Sciatic nerve (tissue), 1 donor: ENCODE measurements around a stretch of chr14.

DNA sequence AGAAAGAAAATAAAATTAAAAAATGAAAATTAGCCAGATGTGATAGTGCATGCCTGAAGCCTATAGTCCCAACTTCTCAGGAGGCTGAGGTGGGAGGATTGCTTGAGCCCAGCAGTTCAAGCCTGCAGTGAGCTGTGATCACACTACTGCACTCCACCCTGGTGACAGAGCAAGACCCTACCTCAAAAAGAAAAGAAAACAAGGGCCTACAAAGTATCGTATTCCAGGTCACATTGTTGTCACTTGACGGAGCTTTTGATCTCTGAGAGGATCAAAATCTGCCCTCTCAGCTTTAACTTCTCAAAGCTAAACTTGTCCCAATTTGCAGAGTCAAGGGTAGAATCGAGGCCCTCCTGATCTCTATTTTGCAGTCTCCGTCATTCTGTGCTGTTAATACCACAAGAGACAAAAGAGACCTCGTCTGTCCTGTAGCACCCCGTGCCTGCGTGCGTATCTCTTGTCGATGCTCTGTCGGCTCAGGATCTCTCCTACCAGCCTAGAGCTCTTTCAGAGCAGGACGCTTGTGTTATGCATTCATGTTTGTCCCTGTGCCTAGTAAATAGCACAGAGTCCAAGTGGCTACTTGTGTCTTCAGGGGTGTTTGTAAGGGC lies 5.0 kb downstream of the EVL start:
- PRO-cap, result no peak

GRCh38 chr14:100071456-100071910 lies 6.3 kb downstream of the EVL start:
- PRO-cap, result no peak

GRCh38 chr14:100106588-100107111 lies 41.4 kb downstream of the EVL start:
- PRO-cap, result unidirectional peak, plus-strand start at chr14:100106892

- PRO-cap, result no peak
These were observed 44.3 kb downstream of the EVL start for GRCh38 chr14:100109519-100109905.

DNA sequence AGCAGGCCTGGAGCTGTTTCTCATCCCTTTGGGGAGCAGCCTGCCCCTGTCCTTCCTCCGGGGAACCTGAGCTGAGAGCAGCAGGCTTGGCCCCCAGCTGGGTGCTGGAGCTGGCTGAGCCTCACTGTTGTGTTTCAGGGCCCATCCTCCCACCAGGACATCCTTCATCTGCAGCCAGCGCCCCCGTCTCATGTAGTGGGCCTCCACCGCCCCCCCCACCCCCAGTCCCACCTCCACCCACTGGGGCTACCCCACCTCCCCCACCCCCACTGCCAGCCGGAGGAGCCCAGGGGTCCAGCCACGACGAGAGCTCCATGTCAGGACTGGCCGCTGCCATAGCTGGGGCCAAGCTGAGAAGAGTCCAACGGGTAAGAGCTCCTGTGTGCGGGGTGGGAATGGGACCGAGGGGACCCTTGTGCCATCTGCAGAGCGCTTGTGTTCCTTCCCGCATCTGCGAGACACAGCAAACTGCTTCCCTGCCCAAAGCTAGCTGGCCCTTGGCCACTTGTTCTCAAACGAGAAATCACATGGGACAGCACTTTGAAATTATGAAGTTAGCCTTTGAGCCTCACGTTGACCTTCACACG lies 31.0 kb downstream of the DEGS2 start:
- PRO-cap, result no peak

- PRO-cap, result no peak
These were observed 21.9 kb downstream of the DEGS2 start for GRCh38 chr14:100137503-100137900.

DNA sequence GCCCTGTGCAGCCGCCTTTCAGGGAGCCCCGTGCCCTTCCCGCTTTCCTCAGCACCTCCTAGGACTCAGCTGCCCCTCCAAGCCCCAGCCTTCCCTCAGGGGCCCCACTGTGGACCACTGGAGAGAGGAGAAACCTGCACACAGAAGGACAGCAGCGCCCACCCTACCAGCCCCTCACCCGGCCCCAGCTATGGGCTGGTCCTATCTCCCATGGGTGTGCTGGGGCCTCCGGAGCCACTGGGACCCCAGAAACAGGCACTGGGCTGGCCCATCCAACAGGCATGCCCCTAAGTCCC lies 8.8 kb downstream of the DEGS2 start:
- PRO-cap, result unidirectional peak, minus-strand start at position 68 of the sequence

GRCh38 chr14:100155166-100156501 lies 3.8 kb downstream of the DEGS2 start:
- PRO-cap, result no peak

DNA sequence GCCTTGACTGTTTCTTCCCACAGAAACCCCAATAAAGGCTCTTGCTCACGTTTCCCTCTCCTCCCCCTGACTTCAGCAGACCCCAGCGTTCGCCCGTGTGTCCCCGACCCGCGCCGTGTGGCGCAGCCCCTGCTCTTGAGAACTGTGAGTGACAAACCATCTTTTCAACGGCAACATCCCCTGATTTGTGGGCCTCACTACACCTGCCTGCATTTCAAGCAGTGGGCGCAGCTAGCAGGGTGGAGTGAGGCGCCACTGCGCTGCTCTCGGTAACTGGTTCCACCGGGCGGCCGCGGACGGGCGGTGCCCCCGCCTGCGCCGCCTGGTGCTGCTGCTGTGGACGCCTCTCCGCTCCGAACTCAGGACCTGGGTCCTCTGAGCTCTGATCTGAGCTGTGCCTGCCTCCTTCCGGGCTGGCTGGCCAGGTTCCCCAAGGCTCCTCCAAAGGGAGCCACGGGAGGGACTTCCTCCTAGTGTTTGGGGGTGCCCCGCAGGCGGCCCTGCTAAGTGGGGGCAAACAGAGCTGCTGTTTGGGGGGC lies 5.9 kb upstream of the DEGS2 start:
- PRO-cap, result no peak

DNA sequence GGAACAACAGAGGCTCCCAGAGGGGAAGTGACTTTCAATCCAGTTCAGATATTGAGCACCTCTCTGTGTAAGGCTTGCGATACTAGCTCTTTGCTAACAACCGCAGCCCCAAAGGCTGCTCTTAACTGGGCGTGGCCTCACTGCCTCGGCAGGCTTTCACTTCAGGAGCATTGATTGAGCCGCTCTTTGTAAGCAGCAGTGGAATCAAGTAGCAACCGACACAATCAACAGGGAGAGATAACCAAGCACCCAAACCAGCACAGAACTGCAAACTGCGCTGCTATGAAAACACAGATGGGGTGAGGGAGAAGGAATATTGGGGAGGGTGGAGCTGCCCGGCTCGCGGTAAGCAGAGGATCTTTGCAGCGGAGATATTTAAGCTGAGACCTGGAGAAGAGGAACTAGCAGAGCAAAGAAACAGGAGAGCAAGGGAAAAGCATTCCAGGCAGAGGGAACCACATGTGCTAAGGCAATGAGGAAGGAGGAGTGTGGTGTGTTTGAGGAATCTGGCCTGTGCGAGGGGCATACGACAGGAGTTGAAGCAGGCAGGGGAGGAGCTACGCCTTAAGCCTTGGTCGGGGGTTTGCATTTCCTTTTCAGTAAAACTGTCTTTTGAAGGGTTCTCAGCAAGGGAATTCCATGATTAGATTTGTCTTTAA lies 17.3 kb upstream of the YY1 start:
- PRO-cap, result bidirectional peak, plus-strand start at position 189 of the sequence, minus-strand start at position 117 of the sequence

DNA sequence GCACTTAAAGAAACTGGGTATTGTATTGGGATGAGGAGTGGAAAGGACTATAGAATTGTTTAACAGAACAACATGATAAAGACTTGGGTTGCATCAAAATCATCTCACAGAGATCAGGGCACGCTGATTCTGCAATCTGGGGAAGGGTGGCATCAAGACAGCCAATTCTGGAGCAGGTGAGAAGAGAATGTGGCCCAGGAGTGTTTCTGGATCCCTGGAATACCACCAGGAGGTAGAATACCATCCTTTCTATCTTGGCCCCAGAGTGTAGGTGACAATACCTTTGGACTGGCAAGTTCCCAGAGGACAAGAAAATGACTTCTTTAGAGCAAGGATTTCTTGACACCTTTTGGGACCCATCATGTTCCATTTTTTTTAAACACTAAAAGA lies 657 bp downstream of the WARS1 start:
- PRO-cap, result no peak

DNA sequence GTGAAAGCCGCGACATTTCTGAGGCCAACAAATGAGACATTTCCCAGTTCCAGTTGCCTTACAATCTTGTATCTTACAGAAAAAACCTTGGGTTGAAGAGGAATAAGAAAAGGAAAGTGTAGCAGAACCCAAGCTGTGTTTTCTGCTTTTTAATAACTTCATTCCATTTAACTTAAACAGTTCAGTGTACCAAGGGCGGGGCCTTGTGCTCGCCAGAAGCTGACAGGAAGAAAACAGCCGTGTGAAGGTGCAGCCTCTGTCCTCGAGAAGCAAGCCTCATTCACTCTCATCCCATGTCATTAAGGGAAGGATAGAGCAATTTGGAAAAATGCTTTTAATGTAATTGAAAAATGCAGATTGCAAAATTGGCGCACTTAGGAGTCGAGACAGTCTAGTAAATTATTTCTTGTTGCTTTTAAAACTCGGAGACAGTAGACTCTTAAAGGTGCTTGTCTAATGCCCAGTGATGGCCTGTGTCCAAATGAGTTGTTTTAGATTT lies 12.4 kb downstream of the WDR25 start:
- PRO-cap, result no peak

DNA sequence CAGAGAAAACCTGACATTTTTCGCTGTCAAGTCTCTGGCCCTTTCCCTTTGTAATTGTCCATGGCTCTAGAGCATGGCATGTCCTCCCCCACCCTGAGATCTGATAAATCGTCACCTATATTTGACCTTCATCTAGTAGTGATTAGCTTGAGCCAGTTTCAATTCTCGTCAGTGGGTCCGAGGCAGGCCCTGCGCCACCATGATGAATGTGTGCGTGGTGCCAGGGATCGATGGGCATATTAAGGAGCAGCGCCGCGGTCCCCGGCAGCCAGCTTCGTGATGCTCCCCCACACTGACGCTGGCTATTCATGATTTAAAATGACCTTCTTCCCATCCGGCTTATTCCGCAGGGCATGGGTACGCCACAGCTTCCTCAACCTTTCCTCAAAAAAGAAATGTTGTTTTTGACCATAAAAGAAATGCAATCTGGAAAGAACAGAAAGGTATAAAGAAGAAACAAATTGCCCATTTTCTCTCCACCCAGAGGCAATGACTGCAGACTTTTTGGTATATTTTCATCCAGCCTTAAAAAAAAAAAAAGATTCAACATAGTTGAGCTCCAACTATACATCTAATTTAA lies 14.9 kb downstream of the WDR25 start:
- PRO-cap, result no peak

- PRO-cap, result no peak
These were observed 30.1 kb downstream of the WDR25 start for GRCh38 chr14:100406073-100407179.

DNA sequence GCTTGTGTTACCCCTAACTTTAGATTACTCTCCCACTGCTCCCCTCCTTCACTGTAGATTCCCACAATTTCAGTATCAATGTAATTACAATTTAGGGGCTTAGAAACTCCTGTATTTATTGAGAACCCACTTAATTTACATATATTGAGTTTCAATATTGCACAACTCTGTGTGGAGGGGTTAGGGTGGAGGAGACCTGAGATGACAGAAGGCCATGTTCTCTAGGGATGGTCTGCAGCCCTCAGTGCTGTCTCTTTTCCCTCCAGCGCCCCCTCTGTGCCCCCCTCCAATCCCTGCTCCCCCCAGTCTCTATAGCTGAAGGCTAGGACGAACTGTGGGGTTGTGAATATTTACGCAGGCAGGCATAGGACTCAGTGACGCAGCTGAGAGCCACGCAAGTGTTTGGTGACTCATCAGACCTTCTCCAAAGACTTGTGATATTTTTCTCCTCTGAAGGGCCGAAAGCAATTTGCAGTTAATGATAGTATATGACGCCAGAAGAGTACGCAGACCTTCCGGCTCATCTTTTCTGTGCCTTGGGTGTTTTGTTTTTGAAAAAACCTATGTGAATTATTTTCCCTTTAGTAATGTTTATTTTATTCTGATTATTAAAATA lies 32.1 kb downstream of the WDR25 start:
- PRO-cap, result no peak

DNA sequence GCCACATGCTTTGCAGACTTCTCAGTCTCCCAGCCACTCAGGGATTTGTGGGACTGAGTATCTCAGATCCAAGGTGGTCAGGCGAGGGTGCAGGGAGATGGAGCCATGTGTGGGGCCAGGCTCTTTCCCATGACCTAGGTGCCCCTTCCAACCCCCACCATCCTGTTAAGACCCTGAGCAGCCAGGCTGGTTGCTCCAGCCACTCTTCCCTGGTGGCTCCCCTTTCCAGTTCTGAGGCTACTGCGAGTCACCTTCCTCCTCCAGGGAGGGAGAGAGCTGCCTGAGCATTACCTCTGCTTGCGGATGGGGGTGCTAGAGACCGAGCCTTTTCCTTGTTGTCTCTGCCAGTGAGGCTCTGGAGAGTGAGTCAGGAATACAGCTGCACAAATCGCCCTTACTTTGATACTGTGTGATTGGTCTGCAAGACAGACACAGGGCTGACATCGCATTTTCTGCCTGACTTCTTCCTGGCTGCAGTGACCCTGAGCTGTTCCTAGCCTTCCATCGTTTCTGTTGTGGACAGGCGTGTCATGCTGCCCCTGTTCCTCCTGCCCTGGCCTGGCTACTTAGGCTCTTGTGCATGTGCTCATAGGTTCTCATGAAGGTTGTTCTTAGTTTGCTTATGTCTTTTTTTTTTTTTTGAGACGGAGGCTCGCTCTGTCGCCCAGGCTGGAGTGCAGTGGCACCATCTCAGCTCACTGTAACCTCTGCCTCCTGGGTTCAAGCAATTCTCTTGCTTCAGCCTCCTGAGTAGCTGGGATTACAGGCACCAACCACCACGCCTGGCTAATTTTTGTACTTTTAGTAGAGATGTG lies 41.2 kb downstream of the WDR25 start:
- PRO-cap, result no peak

DNA sequence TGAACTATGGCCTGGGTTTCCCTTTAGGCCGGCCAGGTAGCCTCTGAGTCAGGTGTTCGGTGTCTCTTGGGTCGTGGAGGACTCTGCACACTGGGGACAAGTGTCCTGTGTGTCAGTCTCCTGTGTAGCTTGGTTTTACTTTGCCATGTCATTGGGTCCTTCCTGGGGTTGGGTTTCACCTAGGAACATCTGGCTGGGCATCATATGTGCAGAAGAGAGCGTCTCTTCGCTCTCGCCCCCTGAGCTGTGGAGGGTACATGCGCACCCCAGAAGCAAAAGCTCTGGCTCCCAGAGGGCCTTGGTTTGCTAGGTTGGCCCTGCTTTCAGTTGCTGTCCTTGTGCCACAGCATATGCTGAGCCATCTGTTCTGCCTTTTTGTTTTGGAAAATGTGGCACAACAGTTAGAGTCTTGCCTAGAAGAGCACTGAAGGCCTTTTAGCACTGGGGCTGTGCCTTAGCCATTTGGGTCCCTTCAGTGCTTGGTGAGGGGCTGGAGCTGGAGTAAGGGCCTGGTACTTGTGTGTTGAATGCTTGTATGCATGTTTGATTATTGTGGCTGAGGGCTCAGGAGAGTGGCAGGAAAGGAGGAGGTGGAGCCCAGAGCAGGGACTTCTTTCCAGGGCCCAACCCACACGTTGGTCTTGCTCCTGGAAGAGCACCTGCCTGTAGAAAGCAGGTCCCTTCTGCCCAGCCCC lies 60.4 kb downstream of the WDR25 start:
- PRO-cap, result no peak

GRCh38 chr14:100537746-100538399 lies 49.3 kb downstream of the BEGAIN start:
- PRO-cap, result bidirectional peak, plus-strand start at chr14:100537979, minus-strand start at chr14:100537880

- PRO-cap, result no peak
These were observed 18.5 kb upstream of the DLK1 start for GRCh38 chr14:100708035-100708725.

DNA sequence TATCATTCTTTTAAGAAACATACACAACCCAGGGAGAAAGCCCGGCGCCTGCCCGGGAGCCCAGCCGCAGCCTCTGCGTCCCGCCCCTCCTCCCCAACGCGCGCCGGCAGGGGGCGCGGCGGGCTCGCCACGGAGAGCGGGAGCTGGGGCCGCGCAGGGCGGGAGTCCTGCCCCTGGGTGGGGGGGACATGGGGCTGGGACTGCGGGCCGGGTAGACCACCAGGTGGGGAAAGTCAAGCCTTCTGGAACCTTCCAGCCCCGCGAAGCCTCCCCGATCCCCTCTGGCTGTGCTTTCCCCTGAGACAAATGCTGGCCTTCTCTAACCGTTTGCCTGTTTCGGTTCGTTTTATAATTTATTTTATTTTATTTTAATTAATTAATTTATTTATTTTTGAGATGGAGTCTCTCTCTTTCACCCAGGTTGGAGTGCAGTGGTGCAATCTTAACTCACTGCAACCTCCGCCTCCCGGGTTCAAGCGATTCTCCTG lies 16.9 kb upstream of the DLK1 start:
- PRO-cap, result unidirectional peak, minus-strand start at position 74 of the sequence